ENCODE data around the genes NSUN7 and GABRB1.

DNA sequence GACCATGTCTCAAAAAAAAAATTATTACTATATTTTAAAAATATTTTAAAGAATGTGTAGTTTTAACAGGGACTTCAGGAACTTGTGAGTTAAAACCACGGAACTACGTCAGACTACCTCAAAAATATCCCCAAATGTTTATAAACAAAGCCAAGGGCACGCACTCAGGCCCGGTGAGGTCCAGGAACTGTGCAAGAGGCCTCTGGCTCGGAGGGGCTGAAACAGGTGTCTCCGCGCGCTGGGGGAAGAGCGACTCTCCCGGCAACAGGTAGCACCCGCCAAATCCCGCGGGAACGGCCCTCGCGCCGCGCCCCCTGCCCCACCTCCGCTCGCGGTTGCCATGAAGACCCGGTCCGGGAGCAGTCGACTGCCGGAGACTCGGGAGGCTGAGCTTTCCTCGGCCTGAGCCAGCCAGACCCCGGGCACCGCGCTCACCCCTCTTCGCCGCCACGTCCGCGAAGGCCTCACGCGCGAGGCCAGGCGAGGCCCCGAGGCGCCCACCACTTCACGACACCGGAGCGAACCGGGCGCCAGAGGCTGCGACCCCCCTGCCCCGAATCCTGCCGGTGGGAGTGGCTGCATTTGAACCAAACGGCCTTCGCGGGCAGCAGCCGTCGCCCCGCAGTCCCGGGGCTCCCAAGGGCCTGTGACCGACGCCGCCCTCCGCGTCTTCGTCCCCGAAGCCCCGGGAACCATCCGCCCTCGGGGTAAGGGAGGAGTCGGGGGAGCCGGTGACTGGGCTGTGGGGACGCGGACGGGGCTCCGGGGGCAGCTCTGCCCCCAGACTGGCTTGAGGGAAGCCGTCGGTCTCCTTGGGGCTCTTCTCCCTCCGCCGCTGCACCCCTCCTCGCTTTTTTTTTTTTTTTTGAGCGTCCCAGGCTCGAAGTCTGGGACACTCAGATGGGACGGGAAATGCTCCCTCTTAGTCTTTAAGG lies at the start of gene NSUN7:
NSUN7 (plus strand) TSS at position 362 of the 935 bp plus-strand sequence.
- PRO-cap = bidirectional peak, plus-strand start at position 366 of the sequence, minus-strand start at position 257 of the sequence; bidirectional peak, plus-strand start at position 624 of the sequence, minus-strand start at position 629 of the sequence

DNA sequence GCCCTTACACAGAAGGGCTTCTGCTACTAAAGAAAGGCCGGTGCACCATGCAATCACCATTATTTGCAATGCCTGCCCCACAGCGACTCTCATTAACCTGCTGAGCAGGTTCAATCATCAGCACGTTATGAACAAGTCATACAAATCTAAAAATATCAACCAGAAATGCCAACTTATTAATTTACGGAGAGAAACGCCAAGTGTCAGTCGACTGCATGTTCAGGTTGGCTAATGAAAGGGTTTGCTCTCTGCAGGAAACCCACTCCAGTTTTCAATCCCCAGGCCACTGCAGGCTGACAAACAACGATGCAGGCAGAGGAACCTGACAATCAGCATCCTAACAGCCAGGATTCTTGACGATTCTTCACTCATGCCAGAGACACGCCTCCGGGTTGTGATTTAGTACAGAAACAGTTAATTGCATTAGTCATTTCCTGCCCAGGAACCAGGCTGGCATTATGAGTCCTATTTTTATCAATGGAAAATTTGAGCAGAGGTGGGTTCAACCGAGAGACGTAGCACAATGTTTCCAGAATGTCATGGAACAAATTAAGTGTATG lies 159.4 kb downstream of the NSUN7 start:
- PRO-cap = no peak

DNA sequence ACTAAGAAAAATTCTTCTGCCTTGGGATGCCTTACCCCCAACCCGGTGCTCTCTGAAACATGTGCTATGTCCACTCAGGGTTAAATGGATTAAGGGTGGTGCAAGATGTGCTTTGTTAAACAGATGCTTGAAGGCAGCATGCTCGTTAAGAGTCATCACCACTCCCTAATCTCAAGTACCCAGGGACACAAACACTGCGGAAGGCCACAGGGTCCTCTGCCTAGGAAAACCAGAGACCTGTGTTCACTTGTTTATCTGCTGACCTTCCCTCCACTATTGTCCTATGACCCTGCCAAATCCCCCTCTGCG lies 164.6 kb downstream of the APBB2 start:
- PRO-cap = no peak

- PRO-cap = no peak
Observed at GRCh38 chr4:41327607-41328150, 71.0 kb downstream of the UCHL1 start.

GRCh38 chr4:41361878-41362162 lies 105.1 kb downstream of the UCHL1 start:
- PRO-cap = unidirectional peak, minus-strand start at chr4:41361950

GRCh38 chr4:41363280-41364093 lies 106.8 kb downstream of the UCHL1 start:
- PRO-cap = no peak

GRCh38 chr4:41514935-41515626 lies 22.9 kb upstream of the LIMCH1 start:
- PRO-cap = no peak

GRCh38 chr4:41572507-41572999 lies 34.6 kb downstream of the LIMCH1 start:
- PRO-cap = no peak

DNA sequence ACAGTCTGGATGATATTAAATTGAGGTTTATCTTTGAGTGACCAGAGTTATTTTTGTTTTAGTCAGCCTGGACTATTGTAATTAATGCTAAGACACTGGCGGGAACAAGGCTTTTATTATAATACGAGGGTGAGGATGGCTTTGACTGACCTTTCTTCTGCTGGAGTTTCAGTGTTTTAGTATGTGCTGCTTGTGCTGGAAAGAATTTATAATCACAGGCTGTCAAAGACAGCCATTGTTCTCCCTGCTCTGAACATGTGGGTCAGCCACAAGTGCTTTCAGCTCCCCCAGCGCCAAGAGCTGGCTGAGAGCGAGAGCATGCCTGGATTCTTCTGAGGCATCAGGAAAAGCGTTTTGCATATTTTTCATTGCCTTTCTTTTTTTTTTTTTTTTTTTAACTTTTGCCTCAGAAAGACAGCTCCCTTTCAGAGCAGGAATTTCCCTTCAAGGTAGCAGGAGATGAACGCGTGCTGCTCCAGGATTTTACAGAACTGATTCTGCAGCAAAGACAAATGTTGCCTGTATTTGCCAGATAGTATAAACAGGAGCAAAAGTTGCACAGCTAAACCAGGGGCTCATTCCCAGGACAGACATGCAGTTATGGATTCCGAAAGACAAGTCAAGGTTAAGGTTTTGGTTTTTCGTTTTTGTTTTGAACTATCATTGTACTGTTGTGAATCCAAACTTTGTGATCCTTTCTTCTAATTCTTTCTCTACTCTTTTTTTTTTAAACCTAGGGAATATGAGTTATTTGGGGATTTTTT lies 74.7 kb downstream of the LIMCH1 start:
- PRO-cap = no peak

- PRO-cap = no peak
Observed at GRCh38 chr4:41643979-41644960, 104.3 kb downstream of the PHOX2B start.

- PRO-cap = no peak
Observed at GRCh38 chr4:42151263-42151581, 1.2 kb downstream of the BEND4 start.

DNA sequence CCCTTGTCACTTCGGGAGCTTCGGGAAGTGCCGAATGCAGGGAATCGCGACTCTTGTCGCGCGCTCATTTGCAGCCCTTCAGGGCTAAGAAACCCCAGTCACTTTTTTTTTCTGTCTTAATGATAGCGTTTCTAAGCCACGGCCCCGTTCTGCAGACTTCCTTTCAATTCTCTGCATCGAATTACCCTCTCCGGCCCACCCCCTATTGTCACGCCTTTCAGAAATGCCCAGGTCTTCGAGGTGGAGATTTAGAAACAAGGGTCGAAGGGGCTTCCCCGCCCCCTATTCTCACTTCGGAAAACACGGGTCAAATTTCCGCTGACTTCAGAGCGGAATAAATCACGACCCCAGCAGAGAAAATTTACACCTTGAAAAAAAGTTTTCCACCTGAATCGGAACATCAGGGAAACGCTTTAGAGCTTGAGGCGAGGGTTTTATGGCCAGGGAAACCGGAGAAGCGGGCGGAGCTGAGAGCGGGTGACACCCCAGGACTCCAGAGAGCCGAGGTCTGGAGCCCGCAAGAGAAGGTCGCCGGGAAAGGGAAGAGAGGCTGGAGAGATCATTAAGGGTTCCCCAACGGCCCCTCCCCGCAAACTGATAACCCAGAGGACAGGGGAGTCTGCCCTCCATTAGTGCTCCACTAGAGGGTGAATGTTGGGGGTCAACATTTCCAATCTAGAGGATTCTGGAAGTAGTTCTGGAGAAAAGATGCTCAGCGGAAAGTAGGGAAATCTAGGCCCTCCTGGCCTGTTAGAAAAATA lies 1.6 kb downstream of the SHISA3 start:
- PRO-cap = no peak

DNA sequence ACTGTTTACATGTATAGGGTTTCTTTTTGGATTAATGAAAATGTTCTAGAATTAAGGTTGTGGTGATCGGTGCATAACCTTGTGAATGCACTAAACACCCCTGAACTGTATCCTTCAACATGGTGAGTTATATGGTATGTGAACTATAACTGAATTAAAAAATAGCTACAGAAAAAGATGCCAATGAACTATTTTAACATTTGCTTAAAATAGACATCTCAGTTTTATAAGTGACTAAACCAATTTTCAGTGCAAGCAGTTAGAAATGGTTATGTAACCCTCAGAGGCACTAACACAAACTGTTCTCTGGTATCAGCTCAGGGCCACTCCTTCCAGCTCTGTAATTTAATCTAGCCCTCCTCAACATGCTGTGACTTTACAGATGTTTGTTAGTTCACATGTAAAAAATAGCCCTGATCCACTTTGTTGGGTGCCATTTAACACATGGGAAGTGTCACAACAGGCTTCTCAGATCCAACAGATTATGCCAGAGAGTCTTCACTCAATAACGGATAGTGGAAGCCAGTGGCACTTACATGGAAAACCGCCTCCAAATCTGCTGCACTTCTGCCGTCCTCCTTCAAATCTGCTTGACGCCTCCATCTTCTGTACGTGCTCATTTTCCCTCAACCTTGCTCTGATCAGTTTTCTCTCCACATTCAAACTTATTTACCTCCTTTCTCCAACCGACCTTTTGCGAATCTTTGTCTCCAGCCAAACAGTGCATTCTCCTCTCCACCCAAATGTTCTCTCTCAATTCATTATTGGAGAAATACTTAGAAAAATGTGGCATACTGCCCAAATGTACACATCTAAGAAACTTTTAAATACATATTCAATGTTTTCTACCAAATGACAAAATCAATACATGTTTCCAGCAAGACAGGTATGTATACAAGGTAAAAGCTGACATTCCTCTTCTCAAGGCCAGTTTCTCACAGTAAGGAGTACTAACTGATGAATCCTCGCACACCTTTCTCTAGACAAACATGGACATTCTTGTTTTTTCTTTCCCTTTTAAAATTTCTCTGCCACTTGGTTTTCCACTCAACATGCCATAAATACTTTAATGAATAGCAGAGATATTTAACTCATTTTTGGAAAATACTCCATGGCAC lies 51.5 kb downstream of the ATP8A1 start:
- PRO-cap = no peak

GRCh38 chr4:42786366-42786818 lies 106.1 kb upstream of the GRXCR1 start:
- PRO-cap = no peak

DNA sequence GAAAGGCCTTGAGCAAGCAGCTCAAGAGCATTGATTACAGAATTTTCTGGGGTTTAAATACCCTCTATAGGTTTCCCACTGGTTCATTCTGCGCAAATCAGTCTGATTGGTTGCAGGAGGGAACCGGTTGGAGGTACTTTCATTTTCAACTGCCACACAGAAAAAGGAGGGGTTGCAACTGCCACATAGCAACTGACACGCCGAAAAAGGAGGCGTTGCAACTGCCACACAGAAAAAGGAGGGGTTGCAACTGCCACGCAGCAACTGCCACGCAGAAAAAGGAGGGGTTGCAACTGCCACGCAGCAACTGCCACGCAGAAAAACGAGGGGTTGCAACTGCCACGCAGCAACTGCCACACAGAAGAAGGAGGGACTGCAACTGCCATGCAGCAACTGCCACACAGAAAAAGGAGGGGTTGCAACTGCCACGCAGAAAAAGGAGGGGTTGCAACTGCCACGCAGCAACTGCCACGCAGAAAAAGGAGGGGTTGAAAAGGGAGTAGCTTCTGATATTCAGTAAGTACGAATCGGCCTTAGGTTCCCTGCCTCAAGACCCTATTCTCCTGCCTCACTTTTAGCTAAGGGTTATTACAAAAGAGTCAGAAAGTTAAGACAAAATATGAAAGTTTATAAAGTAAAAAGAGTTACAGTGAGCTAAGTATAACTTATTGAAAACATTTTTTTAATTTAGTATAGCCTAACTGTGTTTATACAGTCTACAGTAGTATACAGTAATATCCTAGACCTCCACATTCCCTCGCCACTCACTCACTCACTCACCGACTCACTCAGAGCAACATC lies 431.9 kb downstream of the KCTD8 start:
- PRO-cap = no peak

DNA sequence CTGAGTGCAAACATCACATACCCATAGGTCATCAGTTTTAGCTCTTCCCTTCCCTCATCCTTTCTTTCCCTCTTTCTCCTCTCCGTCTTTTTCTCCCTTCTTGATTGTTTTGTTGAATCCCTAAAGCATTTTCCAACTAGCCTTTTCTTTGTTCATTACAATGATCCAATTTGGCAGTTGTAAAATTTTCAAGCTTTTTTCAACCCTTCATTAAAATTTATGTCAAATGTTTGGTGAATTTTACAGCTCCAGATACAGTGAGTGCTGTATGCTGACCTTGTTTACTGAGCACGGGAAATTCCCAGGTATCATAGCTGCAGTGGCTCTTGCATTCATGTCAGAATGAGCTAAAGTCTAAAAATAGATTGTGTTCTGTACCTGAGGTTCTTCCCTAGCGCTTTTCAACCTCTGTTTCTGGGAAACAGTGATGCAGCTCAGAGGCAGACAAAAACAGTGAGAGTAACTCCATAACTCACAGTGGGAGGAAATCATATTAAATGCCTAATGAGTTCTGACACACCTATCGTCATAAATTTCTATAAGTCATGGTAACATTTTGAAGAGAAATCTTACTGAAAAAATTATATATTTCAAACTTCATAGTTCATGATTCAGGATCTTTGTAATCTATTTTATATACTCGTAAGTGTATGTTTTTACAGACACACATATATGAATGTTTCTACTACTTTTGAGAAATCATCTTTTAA lies 393.8 kb upstream of the GNPDA2 start:
- PRO-cap = no peak

DNA sequence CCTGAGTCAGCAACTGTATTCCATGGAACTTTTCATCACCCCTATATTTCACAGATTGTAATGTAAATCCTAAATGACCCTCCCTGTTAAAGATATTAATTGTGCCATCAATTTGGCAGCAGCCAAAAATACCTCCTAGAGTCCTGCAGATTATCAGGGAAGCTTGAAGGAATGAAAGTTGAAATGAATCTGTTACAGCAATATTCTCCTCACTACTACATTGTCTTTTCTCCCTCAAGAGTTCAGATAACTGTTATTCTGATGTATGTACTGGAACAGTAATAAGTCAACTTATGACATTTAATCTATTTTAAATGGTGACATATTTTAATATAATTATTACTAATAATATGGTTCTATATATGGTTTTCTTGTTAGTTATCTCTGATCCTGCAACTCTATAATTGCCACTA lies 16.7 kb downstream of the GABRA2 start:
- PRO-cap = no peak

DNA sequence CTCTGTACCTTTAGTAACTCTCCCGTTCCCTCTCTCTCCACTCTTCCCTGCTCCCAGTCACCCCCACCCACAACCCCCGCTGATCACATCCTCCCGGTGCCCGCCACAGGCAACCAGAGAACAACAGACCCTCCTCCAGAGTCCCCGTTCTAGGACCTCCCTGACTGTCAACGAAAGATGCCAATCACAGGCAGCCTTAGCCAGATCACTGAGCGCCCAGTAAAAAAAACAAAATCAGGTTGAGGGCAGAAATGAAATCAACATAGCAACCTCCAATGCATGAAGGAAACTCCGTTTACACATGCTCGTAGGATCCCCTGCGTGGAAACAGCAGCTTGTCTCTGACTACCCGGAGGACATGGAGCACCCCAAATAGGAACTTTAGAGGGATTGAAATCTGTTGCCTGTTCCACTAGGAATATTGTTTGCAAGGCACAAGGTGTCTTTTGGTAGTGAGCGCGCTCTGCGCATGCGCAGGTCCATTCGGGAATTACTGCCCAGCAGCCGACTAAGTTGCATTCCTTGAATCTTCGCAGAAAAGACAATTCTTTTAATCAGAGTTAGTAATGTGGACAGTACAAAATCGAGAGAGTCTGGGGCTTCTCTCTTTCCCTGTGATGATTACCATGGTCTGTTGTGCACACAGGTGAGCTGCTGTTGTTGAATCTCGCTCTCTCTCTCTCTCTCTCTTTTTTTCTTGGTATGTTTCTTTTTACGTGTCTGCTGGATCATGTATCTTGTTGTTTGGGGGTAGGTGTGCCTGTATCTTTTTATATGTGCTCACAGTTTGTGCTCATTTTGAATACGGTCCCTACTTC lies at the start of gene GABRB1:
GABRB1 (plus strand) TSS at position 482 of the 818 bp plus-strand sequence.
- PRO-cap = no peak

- PRO-cap = no peak
Observed at GRCh38 chr4:47704521-47704790, 133.4 kb downstream of the CORIN start.

DNA sequence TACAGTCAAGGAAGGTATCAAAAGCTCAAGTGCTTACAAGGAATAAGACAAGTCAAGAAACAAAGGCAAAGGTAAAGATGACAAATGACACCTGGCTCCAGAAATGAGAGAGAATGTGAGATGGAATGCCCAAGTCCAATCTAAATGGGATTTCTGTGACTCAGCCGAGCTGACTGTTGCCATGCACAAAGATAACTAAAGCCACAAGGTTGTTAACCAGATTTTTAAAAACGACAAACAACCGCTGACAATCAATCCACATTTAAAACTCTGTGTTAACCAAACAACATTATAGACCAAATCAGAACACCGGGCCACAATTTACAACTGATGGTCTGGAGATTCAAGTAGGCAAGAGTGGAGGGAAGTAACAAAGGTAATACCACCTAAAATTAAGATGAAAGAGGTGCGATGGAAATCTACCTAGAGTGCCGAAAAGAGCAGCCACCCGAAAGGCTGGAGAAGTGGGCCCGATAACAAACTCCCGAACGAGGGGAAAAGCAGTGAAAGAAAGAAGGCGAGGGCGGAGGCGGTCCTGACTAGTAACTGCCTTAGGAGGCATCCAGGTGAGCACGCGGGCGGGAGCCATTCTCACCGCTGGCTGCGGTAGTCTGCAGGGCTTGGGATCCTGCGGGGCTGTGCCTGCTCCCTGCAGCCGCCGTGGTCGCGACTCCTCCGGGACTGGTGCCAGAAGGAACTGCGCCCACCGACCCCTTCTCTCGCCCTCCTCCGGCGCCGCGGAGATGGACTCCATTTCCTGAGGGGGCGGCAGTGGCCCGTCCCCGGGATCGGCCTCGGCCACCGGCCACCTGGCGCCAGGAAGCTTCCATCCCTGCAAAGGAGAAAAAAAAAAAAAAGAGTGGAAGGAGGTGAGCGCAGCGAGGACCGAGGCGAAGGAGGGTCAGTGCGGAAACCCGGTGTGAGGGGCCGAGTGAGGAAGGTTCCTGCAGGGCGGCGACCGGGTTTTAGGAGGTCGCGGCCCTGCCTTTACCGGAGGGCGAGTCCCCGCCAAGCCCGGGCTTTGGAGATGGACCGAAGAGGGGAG lies 687 bp downstream of the NFXL1 start:
- PRO-cap = unidirectional peak, plus-strand start at position 149 of the sequence; unidirectional peak, plus-strand start at position 554 of the sequence